ENCODE data around the gene PLSCR2.

CAGE:
- cytosol, long polyA plus RNA, result no peak
- long polyA plus RNA, result no peak
- nucleus, long polyA plus RNA, result no peak
Observed at GRCh38 chr3:141369747-141370080, 1.4 kb downstream of the ZBTB38 start.

DNA sequence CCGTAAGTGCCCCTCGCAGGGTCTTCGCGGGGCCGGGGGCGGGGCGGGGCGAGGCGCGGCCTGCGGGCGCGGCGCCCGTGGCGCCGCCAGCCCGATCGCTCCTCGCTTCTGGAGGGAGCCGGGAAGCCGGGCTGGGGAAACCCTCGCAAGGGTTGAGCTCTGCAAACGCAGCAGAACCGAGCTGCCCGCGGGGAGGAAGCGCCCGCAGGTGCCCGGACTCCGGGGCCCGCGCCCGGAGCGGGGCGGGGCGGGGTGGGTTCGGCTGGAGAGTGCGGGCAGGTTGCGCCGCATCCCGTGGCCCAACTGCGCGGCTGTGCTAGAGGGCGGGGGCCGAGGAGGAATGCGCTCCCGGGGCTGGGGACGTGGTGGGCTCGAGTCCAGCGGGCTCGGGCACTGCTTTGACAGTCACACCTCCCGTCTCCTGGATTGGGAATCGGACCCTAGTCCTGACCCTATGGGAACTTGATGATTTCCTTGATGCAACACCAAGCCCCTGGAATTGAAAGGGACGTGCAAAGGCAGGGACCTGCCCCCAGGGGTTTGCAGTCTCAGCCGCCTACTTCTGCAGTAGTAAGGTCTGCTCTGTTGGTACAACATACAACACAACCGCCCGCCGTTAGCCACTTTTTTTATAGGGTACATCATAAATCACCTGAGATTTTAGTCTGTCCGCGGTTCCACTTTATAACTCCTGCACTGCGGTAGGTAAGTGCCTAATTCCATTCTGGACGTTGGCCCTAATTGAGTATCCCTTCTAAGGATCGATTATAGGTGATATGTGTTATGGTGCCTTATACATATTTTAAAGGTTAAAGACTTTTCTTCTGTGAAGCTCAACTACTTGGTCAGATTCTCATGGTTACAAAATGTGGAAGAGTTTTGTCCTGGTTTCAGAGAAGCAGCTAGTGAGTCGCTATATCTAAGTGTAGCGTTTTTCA lies 34.4 kb downstream of the ZBTB38 start:
- RRBS, result 2% methylated on average over 23 of the region's 66 CpGs
CAGE:
- cytosol, long polyA plus RNA, result no peak
- long polyA plus RNA, result start-site peak on the plus strand centred at position 558 of the sequence, 124 bp wide, 22 and 35 reads in 2 replicates
- nucleus, long polyA plus RNA, result no peak

DNA sequence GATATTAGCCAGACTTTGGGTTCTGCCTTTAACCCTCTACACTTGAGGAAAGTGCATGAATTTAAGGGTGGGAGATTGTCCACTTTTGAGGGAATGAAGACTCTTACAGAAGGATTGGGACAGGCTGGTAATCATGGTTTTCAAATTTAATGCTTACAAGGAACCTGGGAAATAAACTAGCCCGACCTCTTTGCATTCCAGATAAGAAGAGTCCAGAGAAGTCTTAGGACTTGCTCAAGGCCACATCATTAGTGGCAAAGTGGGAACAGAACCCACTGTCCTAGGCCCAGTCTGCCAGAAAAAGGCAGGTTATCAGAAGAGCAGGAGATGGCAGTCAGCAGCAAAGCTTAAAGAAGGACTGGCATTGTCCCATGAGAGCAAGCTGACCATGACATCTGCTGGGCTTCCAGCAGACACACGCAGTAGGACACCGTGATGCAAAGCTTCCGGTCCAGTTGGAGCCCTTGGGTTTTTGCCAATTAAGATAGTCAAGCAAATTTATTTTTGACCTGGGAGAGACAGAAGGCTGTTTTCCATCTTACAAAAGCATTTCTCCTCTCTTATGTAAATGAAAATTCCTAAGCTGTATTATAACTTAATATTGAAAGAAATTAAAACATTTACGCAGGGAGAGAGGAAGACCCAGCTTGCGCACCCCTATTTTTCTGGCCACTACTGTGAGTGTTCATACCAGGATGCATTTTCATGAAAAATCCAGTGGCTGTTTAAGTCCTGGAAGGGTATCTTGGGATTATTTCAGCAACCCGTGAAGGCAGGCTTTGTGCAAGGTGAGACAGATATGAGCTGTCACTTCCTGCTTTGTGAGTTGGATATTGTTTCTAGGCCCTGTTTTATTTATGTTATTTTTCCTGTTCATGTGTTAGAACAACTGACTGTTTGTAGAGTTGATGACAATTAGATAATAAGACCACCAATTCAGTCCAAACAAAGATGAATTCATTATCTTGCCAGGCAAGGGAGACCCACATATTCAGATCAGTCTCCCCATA lies 42.2 kb downstream of the ZBTB38 start:
- RRBS, result no CpG with 5 or more reads among the region's 7 CpGs
CAGE:
- cytosol, long polyA plus RNA, result no peak
- long polyA plus RNA, result no peak
- nucleus, long polyA plus RNA, result no peak

GRCh38 chr3:141444831-141445424 lies 41.9 kb upstream of the RASA2 start:
- RRBS, result 100% methylated on average over 1 of the region's 14 CpGs
CAGE:
- cytosol, long polyA plus RNA, result no peak
- long polyA plus RNA, result start-site peak on the minus strand at chr3:141444767-141445002, 5 and 10 reads in 2 replicates
- nucleus, long polyA plus RNA, result no peak

DNA sequence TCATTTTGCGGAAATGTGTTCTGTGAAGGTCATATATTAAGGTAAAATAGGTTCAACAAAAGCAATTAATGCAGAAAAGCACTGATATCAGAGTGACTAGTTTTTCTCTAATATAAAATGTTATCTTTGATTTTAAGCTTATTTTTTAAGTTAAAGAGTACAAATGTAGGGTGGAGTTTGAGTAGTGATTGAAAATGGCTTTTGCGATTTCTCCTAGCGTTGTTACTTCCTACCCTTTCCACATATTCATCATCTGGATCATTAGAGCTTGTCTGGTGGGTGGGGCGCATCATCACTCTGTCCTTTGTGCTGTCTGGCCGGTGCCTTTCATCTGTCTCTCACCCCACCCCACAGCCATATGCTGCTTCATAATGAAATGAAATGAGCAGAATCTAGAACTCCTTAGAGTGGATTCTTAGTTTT lies 44.2 kb downstream of the ATP1B3 start:
- RRBS, result no CpG with 5 or more reads among the region's 5 CpGs
CAGE:
- cytosol, long polyA plus RNA, result no peak
- long polyA plus RNA, result no peak
- nucleus, long polyA plus RNA, result no peak

DNA sequence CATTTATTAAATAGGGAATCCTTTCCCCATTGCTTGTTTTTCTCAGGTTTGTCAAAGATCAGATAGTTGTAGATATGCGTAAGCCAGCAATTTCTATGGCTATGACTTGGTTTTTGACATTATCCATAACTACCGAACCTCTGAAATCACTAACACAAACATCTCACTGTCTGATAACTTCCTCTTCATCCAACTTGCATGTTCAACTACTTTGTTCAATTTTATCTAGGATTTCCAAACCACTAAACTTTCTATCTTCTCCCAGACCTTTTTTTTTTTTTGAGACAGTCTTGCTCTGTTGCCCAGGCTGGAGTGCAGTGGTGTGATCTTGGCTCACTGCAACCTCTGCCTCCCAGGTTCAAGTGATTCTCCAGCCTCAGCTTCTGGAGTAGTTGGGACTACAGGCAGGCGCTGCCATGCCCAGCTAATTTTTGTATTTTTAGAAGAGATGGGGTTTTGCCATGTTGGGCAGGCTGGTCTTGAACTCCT lies 54.2 kb downstream of the XRN1 start:
- RRBS, result no CpG with 5 or more reads among the region's 3 CpGs
CAGE:
- cytosol, long polyA plus RNA, result no peak
- long polyA plus RNA, result no peak
- nucleus, long polyA plus RNA, result no peak

DNA sequence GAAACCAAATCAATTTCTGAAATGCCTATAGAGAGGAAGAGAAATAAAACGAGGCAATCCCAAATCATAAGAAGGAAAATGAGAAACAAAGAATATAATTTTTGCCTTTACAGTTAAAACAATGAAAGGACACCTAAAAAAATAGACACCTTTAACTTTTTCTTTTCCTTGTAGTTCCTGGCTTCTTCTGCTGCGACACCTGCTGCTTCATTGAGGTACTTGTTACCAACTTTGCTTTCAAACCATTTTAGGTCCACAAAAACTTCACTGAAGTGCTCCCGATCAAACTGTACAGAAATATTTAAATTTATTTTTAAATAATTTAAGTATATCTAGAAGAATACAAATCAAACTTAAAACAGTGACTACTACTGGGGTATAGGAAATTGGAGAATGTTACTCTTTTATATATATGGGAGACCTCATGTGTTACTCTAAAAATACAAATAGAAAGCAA lies 26.9 kb downstream of the XRN1 start:
- RRBS, result no CpG with 5 or more reads among the region's 3 CpGs
CAGE:
- cytosol, long polyA plus RNA, result no peak
- long polyA plus RNA, result no peak
- nucleus, long polyA plus RNA, result no peak

GRCh38 chr3:142445628-142446433 lies 2.0 kb downstream of the XRN1 start:
- RRBS, result no CpG with 5 or more reads among the region's 7 CpGs
CAGE:
- cytosol, long polyA plus RNA, result no peak
- long polyA plus RNA, result no peak
- nucleus, long polyA plus RNA, result no peak

DNA sequence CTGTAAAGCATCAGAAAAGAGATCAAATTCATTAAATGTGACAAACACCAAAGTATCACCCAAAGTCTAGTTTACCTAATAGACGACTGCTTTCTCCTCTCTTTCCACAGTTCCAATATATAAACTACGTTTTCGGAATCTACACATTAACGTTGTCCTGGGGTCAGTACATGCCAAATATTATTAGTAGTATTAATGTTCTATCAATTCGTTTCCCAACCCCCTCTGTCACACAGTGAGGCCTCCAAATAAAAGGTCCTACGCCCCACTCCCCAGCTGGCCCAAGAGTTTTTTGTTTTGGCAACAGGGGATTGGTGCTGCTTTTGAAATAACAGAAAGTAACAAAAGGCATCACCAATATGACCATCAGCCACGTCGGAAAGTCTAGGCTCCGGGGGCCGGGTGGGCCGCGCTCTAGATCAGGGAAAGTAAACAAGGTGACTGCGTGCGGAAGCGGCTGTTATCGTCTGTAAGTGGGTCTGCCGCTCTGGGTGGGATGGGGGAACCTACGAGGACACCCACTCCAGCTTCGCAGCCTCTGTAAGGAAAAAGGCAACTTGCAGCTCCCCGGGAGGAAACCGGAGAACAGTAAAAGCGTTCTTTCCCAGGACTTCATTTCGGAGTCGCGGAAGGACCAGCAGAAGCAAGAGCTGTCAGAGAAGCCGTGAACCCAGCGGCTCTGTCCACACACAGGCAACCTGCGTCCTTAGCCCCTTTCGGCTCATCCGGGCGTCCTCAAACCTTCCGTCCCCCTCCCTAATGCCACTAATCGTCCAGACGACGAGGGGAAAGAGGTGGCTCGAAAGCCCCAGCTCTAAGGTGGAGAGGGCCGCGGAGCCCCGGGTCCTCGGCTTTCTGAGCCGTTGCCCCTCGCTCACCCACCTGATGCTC lies 604 bp downstream of the XRN1 start:
- RRBS, result 0% methylated on average over 1 of the region's 42 CpGs
CAGE:
- cytosol, long polyA plus RNA, result no peak
- long polyA plus RNA, result no peak
- nucleus, long polyA plus RNA, result no peak

GRCh38 chr3:142530449-142531086 lies 48.0 kb downstream of the ATR start:
- RRBS, result no CpG with 5 or more reads among the region's 4 CpGs
CAGE:
- cytosol, long polyA plus RNA, result no peak
- long polyA plus RNA, result no peak
- nucleus, long polyA plus RNA, result no peak

DNA sequence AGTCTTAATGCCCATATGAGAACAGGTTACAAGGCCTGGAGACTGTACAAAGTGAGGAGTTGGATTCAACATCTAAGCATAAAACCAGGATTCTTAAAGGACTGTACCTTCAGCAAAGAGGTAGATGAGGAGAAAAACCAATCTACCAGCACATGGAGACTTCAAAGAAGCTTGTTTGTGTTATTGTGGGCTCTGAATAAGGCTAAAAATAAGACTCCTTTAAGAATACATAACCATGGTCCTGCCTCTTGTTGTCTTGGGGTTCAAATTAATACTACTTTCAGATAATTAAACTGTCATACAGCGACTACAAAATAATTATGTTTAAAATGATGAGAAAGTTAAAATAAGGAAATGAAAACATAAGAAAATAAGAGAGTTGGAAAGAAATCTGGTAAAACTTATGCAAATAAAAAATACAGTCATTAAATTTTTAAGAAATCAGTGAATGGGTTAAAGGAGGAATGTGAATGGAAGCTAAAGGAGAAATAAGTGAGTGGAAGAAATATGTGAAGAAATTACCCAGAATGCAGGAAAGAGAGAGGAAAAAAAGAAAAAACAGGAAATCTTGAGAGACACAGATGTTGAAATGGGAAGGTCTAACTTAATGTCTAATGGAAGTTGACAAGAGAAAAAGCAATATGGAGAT lies 10.2 kb downstream of the TRPC1 start:
- RRBS, result no CpG with 5 or more reads among the region's 1 CpG
CAGE:
- cytosol, long polyA plus RNA, result no peak
- long polyA plus RNA, result no peak
- nucleus, long polyA plus RNA, result no peak

GRCh38 chr3:143302525-143303118 lies 183.1 kb downstream of the CHST2 start:
- RRBS, result no CpG with 5 or more reads among the region's 12 CpGs
CAGE:
- cytosol, long polyA plus RNA, result no peak
- long polyA plus RNA, result no peak
- nucleus, long polyA plus RNA, result no peak

DNA sequence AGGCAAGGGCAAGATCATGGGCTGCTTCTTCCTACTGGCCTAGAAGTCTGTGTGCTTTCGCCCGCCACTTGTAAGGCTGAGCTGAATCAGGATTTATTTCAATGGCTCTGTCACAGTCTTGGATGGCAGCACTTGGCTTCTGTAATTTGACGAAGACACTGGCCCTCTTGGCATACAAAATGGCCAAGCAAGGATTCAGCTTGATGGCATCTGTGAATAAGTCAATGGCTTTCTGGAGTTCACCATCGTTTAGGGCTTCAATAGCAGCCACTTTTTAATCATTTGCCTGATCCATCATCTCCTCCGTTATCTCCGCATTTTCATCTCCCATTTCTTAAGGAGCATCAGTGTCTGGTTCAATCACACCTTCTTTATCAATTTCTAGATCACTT lies 330.7 kb downstream of the SLC9A9 start:
- RRBS, result no CpG with 5 or more reads among the region's 6 CpGs
CAGE:
- cytosol, long polyA plus RNA, result no peak
- long polyA plus RNA, result no peak
- nucleus, long polyA plus RNA, result no peak

- RRBS, result 2% methylated on average over 3 of the region's 17 CpGs
CAGE:
- cytosol, long polyA plus RNA, result no peak
- long polyA plus RNA, result no peak
- nucleus, long polyA plus RNA, result no peak
Observed at GRCh38 chr3:146160456-146160838, 537 bp downstream of the PLOD2 start.

GRCh38 chr3:146221835-146223249 lies 28.6 kb downstream of the PLSCR4 start:
- RRBS, result no CpG with 5 or more reads among the region's 12 CpGs
CAGE:
- cytosol, long polyA plus RNA, result no peak
- long polyA plus RNA, result no peak
- nucleus, long polyA plus RNA, result no peak

DNA sequence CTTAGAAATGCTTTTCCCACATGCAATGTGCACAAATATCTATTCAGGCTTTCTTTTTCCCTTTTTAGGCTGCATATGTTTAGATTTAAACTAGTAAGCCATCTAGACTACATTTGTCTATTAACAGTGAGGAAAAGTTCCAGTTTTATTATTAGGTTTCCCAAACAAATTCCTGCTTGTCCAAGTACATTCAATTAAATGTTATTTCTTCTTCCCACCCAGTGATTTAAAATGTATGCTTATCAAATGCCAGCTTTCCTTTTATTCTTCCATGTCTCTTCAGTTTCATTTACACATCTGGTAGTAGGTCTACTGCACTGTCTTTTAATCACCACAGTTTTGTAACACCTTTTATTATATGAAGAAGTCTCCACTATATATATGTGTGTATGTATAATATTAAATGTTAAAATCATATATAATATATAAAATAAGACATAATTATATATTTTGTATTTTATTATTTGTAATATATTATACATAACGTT lies 1.7 kb downstream of the PLSCR4 start:
- RRBS, result no CpG with 5 or more reads among the region's 1 CpG
CAGE:
- cytosol, long polyA plus RNA, result no peak
- long polyA plus RNA, result no peak
- nucleus, long polyA plus RNA, result no peak

- RRBS, result no CpG with 5 or more reads among the region's 4 CpGs
CAGE:
- cytosol, long polyA plus RNA, result no peak
- long polyA plus RNA, result no peak
- nucleus, long polyA plus RNA, result no peak
Observed at GRCh38 chr3:146308666-146309341, 57.9 kb upstream of the PLSCR4 start.

GRCh38 chr3:146339264-146339595 lies 88.3 kb upstream of the PLSCR4 start:
- RRBS, result no CpG with 5 or more reads among the region's 4 CpGs
CAGE:
- cytosol, long polyA plus RNA, result no peak
- long polyA plus RNA, result no peak
- nucleus, long polyA plus RNA, result no peak

DNA sequence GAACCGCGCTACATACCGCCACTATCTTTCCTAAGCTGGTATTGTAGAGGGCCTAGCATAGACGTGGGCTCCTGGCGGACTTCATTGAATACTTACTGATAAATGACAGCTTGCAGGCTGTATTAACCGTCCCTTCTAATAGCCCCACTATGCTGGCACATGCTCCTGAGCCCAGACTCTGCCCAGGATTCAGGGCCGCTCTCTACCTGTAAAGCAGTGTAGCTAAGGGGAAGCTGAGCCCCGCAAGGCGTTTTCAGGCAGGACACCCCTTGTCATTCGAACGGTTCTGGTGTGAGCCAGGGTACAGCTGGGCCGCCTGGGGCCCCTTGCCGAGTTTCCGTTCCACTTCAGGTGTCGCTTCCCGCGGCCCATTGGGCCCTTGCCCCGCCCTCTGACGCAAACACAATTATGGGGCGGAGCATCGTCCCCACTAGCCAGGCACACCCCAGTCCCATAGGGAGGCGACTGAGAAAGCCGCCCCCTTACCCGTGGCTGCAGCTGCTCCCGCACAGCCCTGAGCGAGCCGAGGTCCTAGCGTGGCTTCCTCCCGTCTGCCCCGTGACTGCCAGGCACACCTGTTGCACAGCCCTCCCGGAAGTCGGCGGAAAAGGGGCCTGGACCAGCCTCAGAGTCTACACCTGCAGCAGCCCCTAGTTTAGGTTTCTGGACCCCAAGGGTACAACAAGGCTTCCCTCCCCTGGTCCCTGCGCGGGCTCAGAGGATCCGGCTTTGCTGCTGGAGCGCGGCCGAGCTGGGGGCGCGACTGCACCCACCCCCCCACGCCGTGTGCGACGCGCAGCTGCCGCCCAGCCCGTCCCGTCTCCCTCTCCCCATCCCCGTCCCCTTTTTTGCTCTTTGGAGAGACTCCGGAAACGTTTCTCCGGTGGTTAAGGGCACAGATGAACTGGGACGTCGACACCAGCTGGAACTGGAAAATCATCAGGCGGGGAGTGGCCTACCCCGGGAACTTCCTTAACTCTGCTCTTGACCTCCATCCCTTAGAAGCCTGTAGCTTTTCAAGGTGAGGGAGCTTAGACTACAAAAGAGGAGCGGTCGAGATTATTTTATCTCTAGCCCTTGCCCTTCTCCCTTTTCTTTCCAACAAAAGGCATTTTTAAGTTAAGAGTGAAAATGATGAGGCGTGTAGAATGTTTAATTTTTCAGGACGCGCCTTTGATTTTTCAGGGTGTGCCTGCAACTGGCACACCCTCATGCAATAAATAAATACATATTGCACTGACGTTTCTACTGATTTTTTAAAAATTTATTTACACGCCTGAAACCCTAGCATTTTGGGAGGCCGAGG lies at the start of gene PLSCR2:
PLSCR2 (minus strand) TSS at position 553 of the 1,306 bp plus-strand sequence.
- RRBS, result 33% methylated on average over 5 of the region's 65 CpGs
CAGE:
- cytosol, long polyA plus RNA, result no peak
- long polyA plus RNA, result no peak
- nucleus, long polyA plus RNA, result no peak

- RRBS, result no CpG with 5 or more reads among the region's 1 CpG
CAGE:
- cytosol, long polyA plus RNA, result no peak
- long polyA plus RNA, result no peak
- nucleus, long polyA plus RNA, result no peak
Observed at GRCh38 chr3:146540192-146540741, 4.1 kb downstream of the PLSCR1 start.